Smooth muscle cell (in vitro differentiated cells): Measurements from ENCODE around the gene MIGA2.

DNA sequence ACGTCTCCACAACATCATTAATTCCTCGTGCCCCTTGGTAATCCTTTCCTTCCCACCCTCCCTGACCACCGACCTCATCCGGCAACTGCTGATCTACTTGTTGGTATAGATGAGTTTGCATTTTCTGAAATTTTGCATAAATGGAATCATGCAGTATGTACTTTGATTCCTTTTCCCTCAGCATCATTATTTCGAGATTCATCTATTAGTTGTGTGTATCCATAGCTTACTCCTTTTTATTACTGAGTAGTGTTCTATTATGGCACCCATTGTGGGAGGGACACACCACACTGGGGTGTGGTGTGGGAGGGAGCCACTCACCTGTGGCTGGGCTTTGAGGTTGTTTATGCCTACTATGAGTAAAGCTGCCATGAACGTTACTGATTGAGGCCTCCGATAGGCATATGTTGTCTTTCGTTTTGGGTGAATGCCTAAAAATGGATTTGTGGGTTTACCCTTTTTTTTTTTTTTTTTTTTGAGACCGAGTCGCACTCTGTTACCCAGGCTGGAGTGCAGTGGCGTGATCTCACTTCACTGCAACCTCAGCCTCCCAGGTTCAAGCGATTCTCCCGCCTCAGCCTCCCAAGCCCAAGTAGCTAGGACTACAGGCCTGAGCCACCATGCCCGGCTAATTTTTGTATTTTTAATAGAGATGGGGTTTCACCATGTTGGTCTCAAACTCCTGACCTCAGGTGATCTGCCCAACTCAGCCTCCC, 36.2 kb downstream of the NAIF1 start:
- RAMPAGE, long total RNA = no peak

DNA sequence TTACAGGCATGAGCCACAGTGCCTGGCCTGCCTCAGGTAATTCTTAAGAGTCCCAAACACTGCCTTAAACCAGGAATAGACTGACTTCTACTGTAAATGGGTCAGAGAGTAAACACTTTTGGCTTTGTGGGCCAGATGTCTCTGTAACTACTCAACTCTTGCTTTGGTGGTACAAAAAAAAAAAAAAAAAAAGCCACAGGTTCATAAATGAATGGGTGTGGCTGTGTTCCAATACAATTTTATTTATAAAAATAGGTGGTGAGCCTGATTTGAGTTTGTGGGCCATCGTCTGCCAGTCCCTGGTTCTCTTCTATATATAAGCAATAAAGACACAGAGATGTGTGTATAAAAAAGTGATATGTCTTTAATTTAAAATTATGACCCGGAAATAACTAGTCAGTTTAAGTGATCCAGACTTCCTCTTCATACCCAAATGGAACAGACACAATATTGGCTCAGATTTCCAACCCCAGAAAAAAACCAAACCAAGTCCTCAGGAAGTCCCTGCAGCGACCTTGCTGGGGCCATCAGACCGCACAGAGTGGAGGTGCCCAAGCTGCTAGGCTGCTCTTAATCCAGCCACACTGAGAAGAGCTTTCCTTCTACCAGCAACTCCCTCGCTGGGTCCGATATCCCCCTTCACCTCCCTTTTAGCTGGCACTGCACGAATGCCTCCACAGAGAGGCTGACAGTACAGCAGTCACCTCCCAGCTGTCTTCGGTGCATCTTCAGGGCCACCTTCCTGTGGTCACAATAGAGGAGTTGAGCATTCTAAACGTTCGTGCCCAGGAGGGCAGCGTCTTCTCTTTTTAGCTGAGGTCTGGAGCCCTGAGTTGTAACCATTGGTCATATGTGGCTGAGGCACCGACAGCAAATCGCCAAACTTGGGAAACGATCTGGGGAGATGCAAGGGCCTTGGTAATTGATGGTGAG, 6.0 kb downstream of the NAIF1 start:
- RAMPAGE, long total RNA = no peak

- RAMPAGE, long total RNA = no peak
Observed at GRCh38 chr9:128073135-128073845, 5.3 kb downstream of the SLC25A25 start.

DNA sequence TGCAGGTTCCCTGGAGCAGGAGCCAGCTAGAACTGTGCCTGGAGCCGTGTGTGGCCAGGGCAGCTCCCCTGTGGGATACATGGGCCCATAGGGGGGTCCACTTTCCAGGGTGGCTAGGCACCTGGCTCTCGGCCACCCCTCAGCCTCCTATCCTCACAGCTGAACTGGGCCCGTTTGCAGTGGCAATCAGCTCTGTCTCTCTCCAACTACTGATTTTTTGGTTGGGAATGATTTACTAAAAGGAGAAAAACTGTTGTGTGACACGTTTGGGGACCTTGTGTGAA, 29.7 kb downstream of the PTGES2 start:
- RAMPAGE, long total RNA = no peak

DNA sequence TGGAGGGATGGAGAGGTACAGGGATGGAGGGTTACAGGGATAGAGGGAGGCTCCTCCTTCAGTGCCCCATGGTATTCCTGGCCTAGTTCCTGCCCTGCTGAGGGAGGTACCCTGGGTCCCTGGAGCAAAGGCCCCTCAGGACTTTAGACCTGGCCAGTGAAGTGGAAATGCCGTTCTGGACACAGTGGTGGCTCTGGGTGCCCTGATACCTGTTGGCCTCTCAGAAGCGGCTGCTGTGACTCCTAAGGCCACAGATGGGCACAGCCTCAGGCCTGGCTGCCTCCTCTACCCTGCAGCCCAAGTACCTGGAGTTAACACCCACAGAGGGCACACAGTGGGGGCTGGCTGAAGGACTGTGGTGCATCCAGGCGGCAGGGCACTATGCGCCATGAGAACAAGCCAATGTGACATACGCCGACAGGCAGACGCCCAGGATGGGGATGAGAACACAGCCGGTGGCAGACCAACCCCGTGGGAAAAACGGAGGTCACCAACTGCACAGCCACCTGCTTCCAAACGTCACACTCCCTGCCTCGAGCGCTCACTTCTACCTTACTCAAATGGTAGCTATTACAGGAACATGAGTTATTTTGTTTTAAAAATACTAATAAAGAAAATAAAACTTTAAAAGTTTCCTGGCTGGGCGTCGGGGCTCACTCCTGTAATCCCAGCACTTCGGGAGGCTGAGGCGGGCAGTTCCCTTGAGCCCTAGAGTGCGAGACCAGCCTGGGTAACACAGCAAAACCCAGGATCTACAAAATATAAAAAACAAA, 8.2 kb downstream of the PTGES2 start:
- RAMPAGE, long total RNA = no peak

GRCh38 chr9:128244700-128245487, 30.9 kb downstream of the GOLGA2 start:
- RAMPAGE, long total RNA = no peak

DNA sequence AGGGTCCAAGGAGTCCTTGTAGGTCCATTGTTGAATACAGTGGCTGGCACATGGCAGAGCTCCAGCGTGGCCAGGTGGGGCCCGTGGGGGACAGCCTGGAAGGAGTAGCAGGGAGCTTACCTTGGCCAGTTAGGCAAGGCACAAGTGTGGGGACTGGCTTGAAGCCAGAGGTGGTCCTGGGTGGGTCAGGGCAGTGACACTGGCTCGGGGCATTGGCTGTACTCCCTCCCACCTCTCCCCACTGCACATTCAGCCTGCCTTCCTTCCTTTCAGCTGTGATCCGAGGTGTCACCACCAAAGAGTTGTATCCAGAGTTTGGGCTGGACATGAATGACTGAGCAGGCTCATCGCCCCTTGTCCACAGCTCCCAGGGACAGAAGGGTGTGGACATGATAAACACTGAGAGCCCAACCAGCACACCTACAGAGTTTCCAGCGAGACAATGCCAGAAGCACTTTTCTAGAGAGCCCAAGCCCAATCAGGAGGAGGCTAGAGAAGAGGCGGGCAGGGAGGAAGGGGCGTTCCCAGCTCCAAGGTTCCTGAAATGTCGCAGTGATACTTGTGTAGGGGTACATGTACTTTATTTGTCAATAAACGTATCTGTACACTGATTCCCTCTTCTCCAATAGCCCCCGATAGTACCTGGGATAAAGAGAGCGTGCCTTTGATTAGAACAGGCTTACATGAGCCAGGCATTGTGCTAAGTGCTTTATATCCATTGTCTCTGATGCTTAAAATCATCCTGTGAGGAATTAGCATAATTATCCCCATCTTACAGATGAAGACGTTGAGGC, 12.5 kb downstream of the SWI5 start:
- RAMPAGE, long total RNA = no peak

DNA sequence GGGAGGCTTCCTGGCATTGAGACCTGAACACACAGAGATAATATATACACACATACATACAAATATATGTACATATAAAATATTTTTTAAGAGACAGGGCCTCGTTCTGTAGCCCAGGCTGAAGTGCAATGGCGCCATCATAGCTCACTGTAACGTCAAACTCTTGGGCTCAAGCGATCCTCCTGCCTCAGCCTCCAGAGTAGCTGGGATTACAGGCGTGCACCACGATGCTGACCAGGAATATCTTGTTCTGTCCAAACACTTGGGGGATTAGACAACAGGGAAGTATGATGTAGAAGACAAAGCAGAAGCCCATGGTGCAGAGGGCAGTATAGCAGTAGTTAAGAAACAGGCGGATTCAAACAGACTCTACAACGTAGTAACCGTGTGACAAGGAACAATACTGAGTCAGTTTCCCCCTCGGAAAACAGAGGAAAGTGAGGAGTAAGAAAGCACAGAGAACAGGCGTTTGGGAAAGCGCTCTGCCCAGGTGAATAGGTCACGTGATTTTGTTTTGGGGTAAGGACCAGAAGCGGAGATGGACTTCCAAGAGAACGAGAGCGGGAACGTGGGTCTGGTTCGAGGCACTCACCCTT, 441 bp downstream of the TRUB2 start:
- RAMPAGE, long total RNA = no peak

- RAMPAGE, long total RNA = no peak
Observed at GRCh38 chr9:128371557-128372102, 456 bp downstream of the URM1 start.

GRCh38 chr9:128568543-128568909, 16.1 kb downstream of the SPTAN1 start:
- RAMPAGE, long total RNA = no peak

GRCh38 chr9:128579538-128579823, 27.1 kb downstream of the SPTAN1 start:
- RAMPAGE, long total RNA = no peak

GRCh38 chr9:128584153-128584844, 31.9 kb downstream of the SPTAN1 start:
- RAMPAGE, long total RNA = no peak

DNA sequence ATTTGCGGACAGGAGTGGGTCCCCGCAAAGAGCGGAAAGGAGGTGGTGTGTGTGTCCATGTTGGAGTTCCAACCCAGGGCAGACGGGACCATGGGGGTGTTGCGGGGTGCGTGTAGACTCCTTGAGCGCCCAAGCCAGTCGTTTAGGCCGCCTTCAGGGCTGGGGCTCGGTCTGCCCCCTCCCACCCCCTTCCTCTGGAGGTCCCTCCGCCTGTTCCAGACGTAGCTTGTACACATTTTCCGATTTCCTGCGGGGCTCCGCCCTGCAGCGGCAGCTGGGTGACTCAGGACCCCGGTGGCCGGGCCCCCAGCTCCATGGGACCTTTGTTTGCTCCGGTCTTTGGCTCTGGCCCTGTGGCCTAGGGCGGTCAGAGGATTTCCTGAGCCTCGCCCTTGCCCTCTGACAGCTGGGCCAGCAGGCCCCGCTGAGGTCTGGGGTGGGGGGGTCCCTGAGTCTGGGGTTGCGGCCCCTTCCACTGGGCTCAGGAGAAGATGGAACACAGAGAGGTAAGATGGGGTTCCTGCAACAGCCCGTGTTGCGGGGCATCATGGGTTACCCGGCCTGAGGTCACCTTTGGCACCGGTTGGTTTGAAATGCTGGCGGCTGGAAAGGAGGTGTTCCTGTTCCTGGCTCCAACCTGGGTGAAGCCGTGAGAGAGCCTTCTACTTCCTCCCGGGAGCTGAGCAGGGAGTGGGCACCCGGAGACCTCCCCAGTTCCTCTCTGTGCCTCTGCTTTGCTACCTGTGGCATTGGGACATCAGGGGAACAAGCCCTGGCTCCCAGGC, 1.5 kb downstream of the PKN3 start:
- RAMPAGE, long total RNA = no peak

DNA sequence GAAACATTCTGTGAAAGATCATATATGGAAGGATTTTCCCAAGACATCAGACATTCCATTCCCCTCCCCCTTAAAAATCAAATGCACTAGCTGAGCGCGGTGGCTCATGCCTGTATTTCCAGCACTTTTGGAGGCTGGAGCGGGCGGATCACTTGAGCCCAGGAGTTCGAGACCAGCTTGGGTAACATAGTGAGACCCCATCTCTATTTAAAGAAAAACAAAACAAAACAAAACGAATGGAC, 1.0 kb downstream of the ZER1 start:
- RAMPAGE, long total RNA = no peak

GRCh38 chr9:128821812-128822912, 3.9 kb downstream of the ENDOG start:
- RAMPAGE, long total RNA = no peak

- RAMPAGE, long total RNA = no peak
Observed at GRCh38 chr9:128882245-128883238, 609 bp downstream of the LRRC8A start.

GRCh38 chr9:128883239-128883386, 1.2 kb downstream of the LRRC8A start:
- RAMPAGE, long total RNA = no peak

DNA sequence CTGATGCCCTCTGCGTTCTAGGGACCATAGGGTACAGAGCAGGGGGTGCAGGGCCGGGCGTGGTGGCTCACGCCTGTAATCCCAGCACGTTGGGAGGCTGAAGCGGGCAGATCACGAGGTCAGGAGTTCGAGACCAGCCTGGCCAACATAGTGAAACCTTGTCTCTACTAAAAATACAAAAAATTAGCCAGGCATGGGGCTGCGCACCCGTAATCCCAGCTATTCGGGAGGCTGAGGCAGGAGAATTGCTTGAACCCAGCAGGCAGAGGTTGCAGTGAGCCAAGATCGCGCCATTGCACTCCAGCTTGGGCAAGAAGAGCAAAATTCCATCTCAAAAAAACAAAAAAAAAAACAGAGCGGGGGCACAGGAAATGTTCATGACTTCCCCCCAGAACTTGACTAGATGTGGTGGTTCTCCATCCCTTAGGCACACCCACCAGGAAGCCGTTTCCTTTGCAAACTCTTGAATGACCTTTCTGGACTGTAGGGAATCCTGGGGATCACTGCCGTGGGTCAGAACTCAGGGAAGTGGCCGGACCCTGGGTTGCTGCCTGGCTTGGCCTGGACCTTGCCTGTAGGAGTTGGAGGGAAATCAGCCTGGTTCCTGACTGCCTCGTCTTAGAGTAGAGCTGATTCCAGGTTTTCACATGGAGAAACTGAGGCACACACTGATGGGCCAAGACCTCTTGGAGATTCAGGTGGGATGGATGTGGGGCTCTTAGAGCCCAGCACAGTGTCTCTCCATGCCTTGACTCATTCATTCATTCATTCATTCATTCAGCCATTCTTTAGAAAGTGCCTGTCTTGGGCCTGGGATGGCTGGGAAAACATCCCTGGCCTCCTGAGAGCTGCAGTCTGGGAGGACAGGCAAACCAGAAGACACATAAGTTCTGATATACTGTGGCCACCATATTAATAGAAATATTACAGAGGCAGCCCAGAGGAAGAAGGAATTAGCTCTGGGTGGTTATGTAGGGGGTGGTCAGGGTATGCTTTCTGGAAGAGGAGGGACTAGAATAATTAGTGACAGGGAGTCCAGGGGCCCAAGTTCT, 2.0 kb downstream of the LRRC8A start:
- RAMPAGE, long total RNA = no peak

GRCh38 chr9:128915872-128916713, 4.7 kb upstream of the PHYHD1 start:
- RAMPAGE, long total RNA = no peak

DNA sequence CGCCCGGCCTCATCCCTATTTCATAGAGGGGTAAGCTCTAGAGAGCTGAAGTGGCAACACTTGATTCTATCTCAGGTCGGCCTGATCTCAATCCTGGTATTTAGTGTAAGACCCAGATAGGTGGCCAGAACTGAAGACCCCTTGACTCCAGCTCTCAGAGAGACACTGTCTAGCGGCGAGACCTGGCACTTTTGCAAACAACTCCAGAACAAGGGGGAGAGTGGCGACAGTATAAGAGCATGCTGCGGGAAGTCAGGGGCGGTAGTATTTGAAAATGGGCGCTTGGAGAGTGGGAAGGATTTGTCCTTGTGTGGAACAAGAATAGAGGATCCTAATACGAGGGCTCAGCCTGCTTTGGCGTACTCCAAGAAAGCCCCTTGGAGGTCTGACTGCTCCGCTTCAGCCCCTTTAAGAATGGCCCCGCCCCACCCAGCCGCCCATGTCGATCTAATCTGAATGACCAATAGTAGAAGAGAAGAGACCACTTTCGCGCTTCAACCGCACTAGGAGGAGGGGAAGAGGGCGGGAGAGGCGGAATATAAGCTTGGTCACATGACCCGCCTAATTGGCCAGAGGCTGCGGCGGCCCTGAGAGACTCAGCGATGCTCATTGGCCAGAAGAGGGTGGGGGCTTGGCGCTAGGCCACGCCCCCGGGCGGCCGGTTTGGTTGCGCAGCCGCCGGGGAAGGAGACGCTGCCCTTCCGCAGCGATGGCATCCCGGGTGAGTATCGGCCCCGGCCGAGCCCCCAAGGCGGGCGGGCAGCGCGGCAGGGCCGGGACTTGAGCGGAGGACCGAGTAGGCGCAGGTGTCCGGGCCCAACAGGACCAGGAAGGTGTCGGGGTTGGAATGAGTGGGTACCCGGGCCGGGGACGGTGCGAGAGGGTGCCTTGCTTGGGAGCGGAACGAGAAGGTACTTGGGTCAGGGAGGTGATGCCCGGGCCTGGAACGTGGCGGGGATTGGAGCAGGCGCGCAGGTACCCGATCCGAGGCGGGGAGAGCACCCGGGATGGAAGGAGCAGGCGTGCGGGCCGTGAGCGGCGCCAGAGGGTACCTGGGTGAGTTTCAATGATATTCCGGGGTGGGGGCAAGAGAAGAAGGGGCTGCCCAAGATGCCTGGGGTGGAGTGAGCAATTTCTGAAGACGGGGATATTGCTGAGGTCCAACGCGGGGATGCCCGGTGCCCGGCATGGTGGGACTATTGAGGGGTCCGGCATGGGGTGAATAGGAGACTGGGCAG, at the start of gene MIGA2:
TSS of gene MIGA2 (plus strand) at position 666 of the 1,238 bp plus-strand sequence.
- RAMPAGE, long total RNA = start-site peak on the plus strand centred at position 690 of the sequence, 19 bp wide, 44 and 16 reads in 2 replicates